ENCODE data around the gene SNX24.

GRCh38 chr5:116509526-116510494 lies 64.8 kb downstream of the SEMA6A start:
- RRBS, result no CpG with 5 or more reads among the region's 7 CpGs

GRCh38 chr5:116525565-116526256 lies 48.9 kb downstream of the SEMA6A start:
- RRBS, result no CpG with 5 or more reads among the region's 4 CpGs

DNA sequence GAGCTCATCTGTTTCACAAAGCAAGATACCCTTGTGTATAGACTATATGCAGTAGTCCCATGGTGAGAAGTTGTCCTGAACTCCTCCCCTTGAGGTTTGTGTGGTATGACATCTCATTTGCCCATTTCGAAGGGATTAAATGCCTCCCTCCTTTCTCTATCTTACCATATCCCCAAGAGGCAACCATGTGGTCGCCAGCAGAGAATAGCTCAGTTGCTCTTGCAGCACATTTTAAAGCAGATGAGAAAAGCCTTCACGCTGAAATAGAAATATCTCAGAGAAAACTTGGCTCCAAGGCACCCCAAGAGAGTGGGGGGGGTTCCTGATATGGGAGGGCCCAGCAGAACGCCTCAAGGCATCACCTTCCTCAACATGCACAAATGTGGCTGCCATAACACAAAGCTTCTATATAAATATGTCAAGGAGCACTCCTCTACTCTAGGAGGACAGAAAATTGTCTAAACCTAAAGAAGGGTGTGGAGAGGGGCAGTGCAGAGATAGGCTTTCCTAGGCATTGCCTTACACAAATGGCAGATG lies 4.5 kb downstream of the SEMA6A start:
- RRBS, result no CpG with 5 or more reads among the region's 4 CpGs

GRCh38 chr5:116575613-116576019 lies 993 bp upstream of the SEMA6A start:
- RRBS, result no CpG with 5 or more reads among the region's 21 CpGs

GRCh38 chr5:117343682-117343977 lies 769.0 kb upstream of the SEMA6A start:
- RRBS, result no CpG with 5 or more reads among the region's 7 CpGs

DNA sequence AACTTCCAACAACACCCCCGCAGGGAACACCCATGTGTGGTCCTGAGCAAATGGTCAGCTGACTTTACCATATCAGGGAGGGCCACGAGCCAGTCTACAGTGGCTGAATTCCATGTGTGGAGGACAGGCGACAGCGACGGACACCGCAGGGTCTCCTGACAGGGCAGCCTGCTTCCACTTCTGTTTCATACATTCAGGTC lies 415.6 kb downstream of the DTWD2 start:
- RRBS, result no CpG with 5 or more reads among the region's 6 CpGs

- RRBS, result no CpG with 5 or more reads among the region's 5 CpGs
These were observed 39.1 kb upstream of the DMXL1 start for GRCh38 chr5:119031697-119032256.

DNA sequence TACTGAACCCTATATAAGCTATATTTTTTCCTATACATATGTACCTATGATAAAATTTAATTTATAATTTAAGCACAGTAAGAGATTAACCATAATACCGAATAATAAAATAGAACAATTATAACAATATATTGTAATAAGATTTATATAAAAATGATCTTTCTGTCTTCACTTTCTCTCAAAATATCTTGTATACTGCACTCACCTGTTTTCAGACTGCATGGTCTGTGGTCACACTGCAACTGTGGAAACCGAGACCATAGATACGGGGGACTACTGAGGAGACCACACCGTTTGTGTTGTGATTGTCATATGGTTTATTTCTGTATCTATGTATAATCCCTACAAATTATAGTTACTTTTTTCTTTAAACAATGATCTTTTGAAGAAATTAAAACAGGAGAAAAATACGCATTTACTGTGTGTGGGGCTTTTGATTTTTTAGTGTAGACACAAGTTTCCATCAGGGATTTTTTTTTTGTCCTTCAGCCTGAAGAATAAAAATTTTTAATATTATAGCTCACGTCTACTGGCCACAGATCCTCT lies 78.8 kb upstream of the TNFAIP8 start:
- RRBS, result no CpG with 5 or more reads among the region's 6 CpGs

DNA sequence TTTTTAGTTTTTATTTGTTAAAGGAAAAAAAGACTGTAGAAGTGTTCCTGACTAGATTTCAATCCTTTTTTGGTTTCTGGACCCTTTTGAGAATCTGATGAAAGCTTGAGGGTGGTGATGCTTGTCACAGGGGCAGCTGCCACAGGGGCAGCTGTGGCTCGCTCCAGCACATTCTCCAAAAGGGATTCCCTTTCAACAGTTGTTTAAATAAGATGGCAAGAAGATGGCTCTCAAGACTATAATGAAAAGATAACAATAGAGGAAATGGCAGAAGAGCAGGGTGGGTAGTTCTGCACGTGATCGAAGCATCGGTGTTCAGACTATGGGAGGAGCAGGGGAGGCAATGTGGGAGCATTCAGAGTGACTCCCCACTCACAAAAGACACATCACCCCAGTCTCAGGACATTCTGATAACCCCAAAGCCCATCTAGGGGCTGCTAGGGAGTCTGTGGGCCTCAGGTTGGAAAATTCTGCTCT lies 46.5 kb upstream of the TNFAIP8 start:
- RRBS, result no CpG with 5 or more reads among the region's 4 CpGs

DNA sequence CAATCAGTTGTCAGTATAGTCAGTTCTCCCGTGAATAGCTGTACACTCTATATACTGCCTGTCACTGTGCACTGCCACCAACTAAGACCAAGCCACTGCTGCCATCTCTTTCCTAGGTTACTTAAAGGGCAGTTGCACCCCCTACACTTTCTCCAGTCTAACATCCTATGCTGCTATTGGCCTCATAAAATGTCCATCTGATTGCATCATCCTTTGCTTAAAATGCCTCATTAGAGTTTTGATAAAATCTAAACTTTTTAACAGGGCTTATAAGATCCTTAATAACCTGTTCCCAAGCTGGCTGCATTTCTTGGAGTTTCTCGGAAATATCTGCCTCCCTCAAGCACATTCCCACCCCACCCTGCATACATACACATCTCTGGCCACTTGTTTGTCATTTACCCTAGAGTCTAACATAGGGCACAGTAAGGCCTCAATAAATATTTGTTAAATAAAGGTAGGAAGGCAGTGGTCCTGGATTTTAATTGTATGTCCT lies 32.7 kb upstream of the TNFAIP8 start:
- RRBS, result no CpG with 5 or more reads among the region's 2 CpGs

- RRBS, result no CpG with 5 or more reads among the region's 12 CpGs
These were observed 29.7 kb upstream of the TNFAIP8 start for GRCh38 chr5:119325769-119326917.

- RRBS, result no CpG with 5 or more reads among the region's 6 CpGs
These were observed 16.9 kb upstream of the HSD17B4 start for GRCh38 chr5:119435420-119435831.

- RRBS, result no CpG with 5 or more reads among the region's 17 CpGs
These were observed 150.7 kb downstream of the FAM170A start for GRCh38 chr5:119779926-119780551.

DNA sequence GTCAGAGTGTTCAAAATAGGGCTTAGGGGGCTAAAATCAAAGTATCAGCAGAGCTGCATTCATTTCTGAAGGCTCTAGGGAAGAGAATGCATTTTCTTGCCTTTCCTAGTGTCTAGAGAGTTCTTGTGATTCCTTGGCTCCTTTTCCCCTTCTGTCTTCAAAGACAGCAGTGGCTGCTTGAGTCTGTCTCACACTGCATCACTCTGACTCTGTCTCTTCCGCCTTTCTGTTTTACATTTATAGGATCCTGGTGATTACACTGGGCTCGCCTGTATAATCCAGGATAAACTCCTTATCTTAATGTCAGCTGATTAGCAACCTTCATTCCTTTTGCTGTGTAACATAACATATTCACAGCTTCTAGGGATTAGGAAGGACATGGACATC lies 267.5 kb downstream of the FAM170A start:
- RRBS, result no CpG with 5 or more reads among the region's 2 CpGs

- RRBS, result no CpG with 5 or more reads among the region's 20 CpGs
These were observed 618 bp upstream of the SNX24 start for GRCh38 chr5:122844807-122845183.

DNA sequence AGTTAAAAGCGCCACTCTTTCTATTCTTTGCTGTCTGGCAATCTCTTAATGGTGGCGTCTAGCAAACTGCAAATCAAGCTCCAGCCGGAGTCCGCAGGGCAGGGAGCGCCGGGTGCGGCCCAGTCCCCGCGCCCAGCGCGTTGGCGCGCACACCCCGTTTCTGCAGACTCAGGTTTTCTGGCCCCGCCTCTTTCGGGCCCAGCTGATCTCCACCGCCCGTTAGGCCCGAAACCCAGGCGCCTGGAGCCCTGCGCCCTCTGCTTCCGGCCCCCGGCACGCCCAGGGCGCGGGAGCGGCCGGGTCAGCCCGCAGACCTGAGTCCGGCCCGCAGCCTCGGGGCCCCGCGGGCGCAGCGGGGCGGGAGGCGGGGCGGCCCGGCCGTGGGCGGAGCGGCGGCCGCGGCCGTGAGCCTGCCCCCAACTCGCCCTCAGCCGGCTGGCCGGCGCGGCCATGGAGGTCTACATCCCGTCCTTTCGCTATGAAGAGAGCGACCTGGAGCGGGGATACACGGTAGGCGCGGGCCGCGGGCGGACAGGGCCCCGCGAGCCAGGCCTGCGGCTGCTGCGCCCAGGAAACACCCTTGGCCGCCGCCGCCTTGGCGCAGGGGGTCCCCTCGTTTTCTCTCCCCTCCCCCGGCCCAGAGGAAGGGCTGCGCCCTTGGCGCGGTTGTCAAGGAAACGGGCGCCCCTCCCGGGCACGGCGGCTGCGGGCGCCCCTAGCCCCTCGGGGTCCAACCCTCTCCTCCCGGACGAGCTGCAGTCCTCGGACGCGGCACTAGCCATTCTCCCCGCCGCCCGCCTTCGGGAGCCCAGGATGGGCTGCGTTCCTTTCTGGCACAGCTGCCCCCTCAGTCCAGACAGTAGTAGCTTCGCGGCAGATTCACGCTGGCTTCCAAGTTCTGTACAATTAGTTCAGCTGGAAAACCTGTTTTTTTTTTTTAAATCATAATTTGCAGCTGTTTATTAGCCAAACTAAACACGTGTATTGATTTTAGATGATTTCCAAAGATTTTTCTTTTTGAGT lies at the start of gene SNX24:
Gene SNX24 (plus strand): TSS at position 430 of the 1,023 bp plus-strand sequence.
- RRBS, result 3% methylated on average over 33 of the region's 97 CpGs

DNA sequence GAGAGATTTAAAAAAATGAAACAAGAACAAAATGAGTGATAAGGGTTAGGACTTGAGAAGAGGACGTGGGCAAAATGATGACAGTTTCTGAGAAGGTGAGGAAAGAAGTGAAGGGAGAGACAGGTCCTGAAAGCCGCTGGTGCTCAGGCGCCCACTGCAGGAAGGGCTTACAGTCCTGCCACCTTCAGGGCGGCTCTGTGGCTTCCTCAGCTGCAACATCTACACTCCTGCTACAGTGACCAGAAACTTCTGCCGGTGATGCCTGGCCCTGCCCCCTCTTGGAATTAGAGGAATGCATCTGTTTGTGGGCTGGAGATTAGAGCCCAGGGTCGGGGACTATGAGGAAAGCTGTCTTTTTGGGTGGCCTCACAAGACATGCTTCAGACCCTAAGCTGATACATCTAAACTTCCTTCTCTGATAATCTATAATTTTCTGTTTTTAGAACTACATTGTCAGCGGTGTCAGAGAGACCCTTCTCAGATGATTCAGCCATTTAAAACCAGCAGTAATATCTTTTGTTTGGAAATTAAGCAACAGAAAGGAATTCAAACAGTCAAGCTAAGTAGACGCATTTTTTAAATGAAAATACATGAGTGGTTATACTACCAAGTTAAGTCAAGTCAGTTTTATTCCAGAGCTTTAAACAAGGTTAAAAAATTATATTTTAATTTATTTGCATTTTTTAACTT lies 30.4 kb downstream of the PRDM6 start:
- RRBS, result no CpG with 5 or more reads among the region's 8 CpGs

- RRBS, result 5% methylated on average over 6 of the region's 29 CpGs
These were observed 817 bp downstream of the CEP120 start for GRCh38 chr5:123422099-123423073.

DNA sequence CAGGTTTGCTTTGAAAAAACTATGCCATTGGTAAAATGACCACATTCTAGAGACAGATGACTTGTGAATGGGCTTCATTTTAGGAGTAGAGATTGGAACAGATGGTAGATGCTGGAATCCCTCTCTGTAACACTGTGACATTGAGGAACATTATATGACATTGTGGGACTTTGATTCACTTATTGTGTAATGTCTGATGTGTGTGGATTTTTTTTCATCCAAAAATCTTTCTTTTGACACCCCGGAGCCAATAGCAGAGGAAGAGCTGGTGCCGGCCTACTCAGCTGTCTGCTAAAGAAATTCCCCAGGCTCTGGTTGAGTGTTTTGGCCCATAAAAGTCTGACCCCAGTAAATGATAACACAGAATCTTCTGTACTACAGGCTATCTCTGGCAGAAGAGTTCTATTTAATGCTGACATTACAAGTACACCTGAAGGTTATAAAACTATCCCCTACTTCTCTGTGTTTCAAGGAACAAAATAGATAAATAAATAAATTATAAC lies 6.4 kb upstream of the CEP120 start:
- RRBS, result no CpG with 5 or more reads among the region's 2 CpGs

DNA sequence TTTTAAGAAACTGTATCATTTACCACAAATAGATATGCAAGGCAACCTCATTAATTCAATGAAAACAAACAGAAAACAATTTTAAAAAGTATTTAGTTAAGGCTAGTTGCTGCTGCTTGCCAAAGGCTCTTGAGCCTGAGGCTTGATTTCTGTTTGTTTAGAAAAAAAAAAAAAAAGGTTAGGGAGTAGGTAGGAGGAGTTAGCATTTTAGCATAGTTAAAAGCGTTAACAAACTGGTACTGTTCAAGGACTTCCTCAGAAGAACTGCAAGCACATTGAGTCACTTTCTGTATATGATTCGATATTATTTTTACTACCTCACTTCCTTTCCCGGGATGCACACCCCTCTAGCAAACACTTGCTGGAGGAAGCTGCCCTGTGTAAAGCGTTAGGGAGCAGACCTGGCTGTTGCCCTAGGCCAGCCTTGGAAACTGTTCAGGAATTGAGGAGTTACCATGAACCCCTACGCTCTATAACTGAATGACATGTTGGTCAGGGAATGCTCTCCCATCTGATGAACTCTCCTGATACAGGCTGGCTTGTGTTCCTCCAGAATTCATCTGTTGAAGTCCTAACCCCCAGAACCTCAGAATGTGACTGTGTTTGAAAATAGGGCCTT lies 15.7 kb upstream of the CEP120 start:
- RRBS, result no CpG with 5 or more reads among the region's 5 CpGs